Neural cell (in vitro differentiated cells): ENCODE data around the genes ROR2 and SPTLC1.

GRCh38 chr9:90999752-91000594, 198.4 kb downstream of the SYK start:
- RAMPAGE, long total RNA = no peak

DNA sequence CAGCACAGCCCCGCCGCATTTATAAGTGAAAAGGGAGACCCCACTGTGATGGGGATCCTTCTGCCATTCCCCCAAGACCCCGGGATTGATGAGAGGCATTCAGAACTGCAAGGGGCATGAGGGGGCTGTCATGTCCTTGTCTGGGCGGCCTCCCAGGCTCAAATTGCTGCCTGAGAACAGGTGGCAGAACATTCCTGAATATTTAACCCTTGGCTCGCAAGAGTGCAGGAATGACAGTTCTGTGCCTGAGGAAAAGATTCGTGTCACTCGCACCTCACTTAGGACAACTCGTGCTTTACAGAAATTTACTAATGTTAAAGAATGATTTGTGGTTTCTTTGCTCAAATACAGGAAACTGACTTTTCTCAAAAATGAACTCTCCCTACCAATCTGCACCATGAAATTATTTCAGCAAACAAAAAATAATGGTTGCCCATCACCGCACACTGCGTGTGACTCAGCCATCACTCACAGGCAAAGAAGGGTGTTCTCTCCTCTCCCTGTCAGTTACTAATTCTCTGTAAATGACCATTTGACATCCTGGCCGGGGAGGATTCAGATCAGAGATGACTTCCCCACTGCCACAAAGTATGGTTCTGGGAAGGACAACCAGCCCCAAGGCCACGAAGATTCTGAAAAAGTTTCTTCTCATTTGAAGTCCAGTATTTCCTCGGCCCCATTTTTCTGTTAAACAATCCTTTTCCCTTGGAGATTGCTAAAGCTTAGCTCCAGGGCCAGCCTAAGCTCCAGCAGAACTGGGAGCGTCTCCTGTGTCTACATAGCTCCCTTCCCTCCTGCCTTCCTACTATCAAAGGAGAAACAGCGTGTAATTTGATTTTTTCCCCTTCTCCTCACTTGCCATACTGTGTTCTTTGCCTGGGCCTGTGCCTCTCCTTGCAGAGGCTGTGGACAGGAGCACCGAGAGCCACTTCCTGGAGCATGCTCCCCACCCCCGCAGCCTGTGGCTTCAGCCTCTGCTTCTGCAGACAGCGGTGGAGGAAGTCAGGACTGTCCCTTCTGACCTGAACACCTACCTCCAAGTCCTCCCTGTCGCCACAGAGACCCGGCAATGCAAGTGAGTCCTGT, 199.4 kb downstream of the AUH start:
- RAMPAGE, long total RNA = no peak

DNA sequence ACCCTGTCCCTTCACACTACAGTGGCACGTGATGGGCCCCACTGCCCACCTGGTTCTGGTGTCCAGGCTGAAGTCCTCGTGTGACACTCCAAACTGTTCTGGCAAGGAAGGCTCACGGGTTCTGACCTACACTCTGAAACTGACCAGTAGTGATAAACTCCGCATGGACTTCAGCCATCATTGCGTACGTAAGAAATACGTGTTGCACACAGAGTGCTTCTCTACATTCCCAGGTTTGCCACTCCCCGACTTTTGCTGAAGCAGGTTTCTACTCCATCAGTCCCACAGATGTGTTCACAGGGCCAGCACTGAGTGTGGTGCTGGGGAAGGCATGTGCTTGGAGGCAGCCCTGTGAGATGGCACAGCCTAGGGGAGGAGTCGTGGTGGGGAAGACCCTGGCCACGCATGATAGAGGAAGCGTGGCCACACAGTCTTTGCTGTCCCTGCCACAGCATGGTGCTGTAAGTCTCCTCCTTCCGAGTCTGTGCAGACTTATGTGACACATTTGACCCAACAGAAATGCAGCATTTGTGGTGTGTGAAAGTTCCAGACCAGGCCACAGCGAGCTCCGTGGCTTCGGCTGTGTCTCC, 198.0 kb downstream of the AUH start:
- RAMPAGE, long total RNA = no peak

GRCh38 chr9:91208786-91209336, 152.9 kb downstream of the AUH start:
- RAMPAGE, long total RNA = no peak

- RAMPAGE, long total RNA = no peak
These were observed 68.6 kb downstream of the AUH start for GRCh38 chr9:91292977-91293572.

DNA sequence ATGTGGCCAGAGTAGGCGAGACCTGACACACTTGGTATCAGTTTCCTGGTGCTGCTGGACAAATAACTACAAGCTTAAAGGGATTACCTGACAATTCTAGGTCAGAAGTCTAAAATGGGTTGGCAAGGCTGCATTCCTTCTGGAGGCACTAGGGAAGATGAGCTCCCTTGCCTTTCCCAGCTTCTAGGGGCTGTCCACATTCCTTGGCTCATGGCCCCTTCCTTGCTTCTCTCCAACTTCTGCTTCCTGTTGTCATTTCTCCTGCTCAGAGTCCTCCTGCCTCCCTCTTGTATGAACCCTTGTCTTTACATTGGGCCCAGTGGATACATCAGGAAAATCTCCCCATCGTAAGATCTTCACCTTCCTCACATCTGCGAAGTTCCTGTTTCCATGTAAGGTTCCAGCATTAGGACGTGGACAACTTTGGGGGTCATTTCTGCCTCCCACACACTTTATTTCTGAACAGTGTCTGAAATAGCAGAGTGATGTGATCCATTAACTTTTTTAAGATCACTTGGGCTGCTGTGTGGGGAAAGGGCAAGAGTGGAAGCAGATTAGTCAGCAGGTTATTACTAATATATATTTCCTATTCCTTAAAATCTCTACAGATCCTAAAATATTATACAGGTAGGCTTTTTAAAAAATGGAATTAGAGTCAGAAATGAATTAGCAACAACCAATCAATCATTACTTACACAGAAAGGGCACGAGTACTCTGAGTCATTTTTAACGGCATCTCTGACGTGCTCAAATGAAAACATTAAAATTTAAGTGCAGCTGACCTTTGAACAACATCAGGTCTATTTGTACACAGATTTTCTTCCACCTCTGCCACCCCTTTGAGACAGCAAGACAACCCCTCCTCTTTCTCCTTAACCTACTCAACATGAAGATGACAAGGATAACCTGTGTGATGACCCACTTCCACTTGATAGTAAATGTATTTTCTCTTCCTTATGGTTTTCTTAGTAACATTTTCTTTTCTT, 19.4 kb downstream of the AUH start:
- RAMPAGE, long total RNA = no peak

- RAMPAGE, long total RNA = no peak
These were observed 19.7 kb downstream of the NFIL3 start for GRCh38 chr9:91403925-91404356.

- RAMPAGE, long total RNA = no peak
These were observed 2.9 kb downstream of the NFIL3 start for GRCh38 chr9:91420625-91421230.

DNA sequence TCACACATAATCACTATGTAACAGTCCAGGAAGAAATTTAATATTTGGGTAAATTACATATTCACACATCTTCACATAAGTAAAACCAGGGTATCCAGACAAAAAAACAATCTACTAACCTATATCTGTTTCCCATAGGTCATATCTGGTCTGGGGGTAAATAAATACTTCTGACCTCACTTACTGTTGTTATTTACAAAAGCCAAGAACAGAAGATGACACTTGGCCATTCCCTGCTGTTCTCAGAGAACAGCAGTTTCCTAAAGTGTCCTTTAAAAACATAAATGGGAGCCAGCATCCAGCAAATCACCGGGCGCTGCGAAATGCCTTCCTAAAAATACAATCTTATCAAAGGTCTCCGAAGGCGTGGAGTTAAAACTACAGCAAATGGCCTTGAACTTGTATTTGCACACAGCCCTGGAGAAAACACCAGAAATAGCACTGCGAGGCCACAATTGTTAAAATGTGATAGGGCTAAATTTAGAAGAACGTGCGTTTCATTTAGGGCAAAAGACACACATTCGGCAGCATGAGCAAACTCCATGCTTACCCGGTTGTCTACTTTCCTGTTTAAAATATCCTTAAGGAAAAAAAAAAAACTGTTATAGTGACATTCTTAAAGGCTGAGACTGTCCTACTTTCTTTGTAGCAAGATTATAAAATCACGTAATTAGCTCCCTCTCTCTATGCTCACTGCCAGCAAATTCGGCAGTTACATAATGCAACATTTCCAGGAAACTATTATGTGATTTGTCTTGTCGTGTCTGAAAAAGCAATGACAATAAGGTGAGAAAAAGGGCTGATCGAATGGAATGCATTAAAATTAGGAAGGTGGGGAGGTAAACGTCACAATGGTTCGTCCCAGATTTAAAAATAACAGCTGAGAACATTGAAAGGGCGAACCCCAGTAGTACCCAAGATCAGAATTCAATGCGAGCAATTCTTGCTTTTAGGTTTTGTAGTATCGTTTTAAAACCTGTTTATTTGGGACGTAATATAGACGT, 1.4 kb downstream of the NFIL3 start:
- RAMPAGE, long total RNA = no peak

DNA sequence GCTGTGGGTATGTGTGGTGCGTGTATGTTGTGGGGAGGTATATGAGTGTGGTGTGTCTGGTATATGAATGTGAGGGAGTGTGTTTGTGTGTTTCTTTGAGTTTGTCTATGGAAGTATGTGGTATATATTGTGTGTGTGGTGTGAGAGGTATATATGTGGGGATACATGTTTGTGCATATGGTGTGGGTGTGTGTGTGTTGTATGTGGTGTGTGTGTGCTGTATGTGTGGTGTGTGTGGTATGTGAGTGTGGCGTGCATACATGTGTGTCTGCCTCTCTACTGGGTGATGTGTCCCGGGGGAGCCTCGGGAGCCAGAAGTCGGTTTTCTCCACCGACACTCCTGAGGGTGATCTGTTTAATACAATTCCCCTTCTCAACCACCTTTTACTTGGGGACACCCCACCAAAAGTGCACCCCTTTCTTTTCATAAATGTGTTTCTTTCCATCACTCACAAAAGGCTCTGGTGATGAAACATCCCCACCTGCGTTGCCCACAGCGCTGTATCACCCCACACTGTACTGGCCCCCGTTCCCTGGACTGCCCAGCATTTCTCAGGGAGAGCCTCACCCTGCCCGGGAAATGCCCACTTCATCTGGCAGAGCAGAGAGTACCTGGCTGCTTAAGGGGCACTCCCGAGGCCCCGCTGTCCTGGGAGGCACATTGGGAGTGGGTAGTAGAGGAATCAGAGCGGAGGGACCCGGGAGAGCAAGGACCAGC, 110.4 kb downstream of the ROR2 start:
- RAMPAGE, long total RNA = no peak

DNA sequence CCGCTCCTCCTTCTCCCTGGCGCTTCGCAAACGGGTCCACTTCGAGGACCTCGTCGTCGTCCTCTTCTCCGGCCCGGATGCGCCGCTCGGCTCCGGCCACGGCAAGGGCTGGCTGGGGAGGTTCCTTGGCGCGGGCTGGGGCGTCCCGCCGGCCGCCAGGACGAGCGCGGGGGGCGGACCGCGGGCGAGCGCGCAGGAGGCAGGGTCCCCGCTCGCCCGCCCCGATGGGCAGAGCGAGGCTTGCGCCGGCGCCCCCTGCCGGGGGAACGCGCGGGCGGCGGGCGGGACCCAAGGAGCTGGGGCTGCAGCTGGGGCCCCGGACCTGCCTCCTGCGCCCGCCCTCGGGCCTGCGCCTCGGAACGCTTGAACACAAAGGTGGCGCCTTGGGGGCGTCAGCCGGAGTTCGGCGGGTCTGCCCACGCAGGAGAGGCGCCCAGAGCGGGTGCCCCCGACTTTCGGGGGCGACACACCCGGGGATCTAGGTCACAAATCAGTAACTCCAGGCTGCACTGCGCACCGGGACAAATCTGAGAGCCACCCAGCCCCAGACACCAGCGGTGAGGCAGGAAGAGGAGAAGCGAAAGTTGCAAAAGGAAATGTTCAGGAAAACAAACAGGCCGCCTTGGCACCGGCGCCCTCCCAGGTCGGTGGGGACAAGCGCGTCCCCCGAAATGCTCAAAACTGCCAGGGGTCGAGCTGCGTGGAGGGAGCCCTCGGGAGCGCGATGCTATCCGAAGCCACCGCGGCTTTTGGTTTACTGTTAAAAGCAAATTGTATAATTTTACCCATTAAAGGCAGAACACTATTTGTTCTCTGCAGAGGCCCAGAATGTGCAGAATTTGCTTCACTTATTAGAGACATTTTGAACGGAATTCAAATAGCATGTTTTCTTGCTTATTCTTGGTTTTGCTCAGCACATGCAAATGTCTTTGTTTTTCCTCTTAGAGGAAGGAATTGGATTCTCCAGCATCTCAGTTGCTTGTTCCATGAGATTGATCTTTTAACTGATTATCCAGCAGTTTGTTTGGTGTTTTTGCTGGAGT, at the start of gene ROR2:
TSS of gene ROR2 (minus strand) at position 180 of the 1,043 bp plus-strand sequence.
- RAMPAGE, long total RNA = no peak

- RAMPAGE, long total RNA = no peak
These were observed 38.0 kb downstream of the SPTLC1 start for GRCh38 chr9:92077054-92077811.

DNA sequence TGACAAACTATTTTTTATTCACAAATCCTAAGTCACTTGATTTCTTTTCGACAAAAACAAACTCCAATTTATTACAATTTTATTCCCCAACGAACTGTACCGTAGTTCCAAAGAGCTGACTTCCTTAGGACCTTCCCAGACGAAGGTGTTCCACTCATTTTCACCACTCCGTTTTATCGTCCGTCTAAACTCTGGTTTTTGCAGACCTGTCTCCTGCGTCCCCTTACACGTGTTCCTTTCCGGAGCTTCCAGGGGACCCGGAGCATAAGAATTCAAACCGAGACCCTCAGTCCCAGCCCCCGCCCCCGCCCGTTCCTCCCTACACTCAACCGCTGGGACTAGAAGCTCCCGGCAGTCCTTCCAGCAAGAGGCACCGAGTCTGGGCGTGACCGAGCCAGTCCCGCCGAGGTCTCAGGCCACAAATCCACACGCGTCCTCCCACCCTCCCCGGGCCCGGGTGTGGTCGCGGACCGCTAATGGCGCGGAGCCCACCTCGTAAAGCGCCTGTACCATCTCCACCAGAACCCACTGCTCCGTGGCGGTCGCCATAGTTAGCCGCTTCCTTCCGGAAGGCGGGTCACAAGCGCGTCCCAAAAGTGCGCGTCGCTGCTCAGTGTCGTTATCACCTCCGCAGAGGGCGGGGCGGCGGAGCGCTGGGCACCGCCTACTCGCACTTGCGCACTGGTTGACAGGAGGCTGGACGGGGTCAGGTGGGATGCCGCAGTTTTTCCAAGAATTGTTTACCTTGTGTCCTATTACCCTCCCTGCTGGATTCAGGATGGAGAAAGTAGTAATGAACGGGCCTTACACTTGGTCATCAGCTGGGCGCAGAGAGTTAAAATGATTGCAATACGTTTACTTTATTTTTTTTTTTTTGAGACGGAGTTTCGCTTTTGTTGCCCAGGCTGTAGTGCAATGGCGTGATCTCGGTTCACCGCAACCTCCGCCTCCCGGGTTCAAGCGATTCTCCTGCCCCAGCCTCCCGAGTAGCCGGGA, at the start of gene SPTLC1:
TSS of gene SPTLC1 (minus strand) at position 592 of the 996 bp plus-strand sequence.
- RAMPAGE, long total RNA = start-site peak on the minus strand centred at position 552 of the sequence, 46 bp wide, 1,176 and 1,904 reads in 2 replicates

GRCh38 chr9:92292299-92292892, 1.1 kb downstream of the IARS1 start:
- RAMPAGE, long total RNA = no peak

DNA sequence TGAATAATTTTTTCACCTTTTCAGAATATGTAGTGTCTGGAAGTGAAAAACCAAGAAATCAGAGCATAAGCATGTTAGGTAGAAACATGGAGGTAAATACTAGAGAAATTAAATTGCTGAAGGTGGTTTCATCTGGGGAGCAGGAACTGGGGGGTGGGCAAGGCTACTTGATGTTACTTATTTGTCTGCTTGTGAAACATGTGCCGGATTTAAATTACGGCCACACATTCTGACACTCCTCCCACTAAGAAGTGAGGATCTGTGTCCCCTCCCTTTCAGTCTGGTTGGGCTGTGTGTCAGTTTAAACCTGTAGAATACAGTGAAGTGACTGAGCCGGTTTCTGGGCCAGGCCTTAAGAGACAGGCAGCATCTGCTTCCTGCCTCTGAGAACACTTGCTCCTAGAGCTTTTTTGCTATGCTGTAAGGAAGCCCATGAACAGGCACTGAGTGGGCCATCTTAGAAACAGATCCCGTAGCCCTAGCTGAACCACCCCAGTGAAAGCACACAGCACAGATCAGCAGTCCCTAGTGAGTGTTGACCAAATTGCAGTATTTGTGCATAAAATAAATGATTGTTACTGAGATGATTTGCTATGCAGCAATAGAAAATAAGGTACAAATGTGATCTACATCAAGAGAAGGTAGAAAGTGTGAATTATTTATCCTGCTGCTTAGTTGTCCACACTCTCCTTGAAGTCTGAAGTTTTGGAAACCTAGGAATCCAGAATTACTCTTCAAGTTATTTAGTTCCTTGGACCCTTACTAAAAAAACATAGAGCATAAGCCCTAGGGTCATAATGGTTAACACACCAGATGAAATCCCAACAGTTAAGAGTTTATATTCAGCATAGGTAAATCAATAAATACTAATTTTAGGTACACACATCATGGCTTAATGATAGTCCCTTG, 2.5 kb upstream of the IARS1 start:
- RAMPAGE, long total RNA = no peak

- RAMPAGE, long total RNA = no peak
These were observed 35.4 kb downstream of the IPPK start for GRCh38 chr9:92634612-92634930.

DNA sequence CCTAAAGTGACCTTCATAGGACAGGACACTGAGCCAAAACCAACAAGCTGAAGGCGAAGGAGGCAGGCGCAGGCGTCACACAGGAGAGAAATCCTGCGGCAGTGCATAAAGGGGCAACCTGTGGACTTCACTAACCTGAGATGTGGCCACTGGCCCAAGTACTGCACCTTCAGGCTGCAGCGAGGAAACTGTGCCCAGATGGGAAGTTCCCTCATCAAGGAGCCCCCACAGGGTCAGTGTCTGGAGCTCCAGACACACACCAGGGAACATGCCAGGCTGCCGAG, 3.7 kb downstream of the IPPK start:
- RAMPAGE, long total RNA = no peak

DNA sequence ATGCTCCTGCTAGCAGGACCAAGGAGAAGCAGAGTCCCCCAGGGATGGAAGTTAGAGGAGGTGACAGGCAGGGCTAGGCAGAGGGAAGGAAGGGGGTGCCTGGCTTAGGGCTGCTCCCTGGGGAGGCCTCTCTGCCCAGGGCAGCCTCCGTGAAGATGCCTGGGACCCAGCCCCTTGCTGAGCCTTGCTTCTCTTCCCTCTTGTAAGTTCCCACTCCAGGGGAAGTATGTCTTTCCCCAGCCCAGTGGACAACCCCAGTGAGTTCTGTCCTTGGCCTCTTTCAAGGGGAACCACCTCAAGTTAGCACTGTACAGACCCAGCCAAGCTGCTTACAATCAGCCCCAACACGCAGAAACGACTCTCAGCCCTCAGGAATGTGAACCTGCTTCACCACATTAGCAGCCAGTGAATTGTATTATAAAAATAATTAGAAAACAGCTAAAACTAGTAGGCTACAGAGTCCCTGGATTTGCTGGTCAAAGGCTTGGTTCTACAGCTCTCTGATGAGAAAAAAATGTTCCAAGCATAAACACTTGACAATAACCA, 10.8 kb upstream of the IPPK start:
- RAMPAGE, long total RNA = no peak

DNA sequence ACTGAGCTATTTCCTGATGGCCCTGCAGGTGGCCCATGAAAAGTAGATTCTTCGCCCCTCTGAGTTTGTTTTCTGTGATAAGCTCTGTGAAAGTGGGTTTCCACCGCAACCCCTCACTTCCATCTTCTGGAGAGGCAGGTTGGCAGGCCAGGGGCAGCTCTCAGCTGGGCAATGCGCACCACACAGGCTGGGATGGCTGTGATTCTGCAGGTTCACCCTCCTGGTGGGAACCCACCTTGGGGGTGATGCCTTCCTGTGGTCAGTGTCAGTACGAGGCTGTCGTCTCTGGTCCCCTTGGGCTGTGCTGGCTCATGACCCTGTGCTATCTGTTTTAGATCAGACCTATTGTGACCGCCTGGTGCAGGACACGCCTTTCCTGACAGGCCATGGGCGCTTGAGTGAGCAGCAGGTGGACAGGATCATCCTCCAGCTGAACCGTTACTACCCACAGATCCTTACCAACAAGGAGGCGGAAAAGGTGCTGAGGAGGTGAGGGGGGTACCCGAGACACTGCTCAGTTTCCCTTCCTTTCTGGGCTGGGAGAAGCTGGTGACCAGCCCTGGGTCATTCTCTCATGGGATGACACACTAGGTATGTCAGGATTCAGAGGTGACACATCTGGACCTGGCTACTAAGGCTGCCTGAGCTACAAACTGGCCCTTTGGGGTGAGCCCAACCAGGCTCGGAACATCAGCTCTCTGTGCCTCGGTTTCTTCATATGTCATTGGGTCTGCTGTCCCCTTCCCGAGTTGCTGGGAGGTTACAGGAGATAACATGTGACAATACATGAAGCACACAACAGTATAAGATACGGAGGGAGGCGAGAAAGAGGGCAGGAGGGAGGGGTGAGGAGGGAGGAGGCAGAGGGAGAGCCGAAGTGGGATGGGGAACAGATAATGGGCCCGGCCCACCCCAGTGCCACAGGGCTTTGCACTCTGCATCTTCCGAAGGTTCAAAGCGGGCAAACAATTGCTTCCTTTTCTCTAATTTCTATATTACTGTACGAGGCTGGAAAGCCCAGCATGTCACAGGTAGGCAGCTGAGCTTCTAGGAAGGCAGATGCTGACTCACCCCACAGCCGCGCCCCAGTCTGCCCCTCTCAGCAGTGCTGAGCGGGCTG, 11.7 kb downstream of the CARD19 start:
- RAMPAGE, long total RNA = no peak

DNA sequence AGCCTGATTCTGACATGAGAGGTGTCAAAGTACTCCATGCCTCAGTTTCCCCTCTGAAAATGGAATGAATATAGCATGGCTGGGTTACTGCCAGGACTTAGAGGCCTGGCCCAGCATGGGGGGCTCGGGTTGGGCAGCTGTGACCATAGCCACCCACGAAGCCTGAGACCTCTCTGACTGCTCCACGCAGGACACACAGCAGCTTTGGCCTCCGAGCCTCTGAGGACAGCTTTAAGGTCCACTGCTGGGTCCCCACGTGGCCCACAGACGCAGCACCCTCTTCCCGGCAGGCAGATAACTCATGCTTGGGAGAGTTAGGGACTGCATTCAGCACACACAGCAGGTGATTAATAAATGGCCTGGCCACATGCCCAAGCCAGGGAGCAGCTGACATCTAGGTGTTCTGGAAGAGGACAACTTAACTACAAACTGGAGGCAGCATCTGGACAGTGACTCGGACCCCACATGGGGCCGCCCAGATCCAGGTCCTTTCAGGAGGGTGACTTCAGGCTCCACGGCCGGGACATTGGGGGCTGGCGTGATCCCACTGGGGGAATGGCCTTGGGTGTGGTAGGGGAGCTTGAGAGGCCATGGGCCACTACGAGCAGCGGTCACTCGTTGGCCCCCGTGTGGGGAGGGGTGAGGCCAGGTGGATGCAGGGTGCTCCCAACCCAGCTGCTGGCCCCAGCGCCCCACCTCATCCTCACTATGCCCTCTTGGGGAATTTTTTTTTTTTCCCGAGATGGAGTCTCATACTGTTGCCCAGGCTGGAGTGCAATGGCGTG, 11.3 kb downstream of the NINJ1 start:
- RAMPAGE, long total RNA = no peak